HEK293 (cell line): ENCODE data around the genes NPDC1, SAPCD2 and TPRN.

GRCh38 chr9:136997807-136998426, 1.5 kb upstream of the CLIC3 start:
- PRO-cap = no peak
- RRBS, 2 experiments = 81 to 91% methylated on average over 7 of the region's 22 CpGs

GRCh38 chr9:137032867-137033348, 1.0 kb upstream of the FUT7 start:
- PRO-cap = no peak
- RRBS, 2 experiments = no CpG with 5 or more reads among the region's 11 CpGs

- PRO-cap = bidirectional peak, plus-strand start at chr9:137046281, minus-strand start at chr9:137046200
- RRBS, 2 experiments = 1 to 2% methylated on average over 18 to 27 of the region's 45 CpGs
These were observed at the start of gene NPDC1 for GRCh38 chr9:137045969-137046354. NPDC1 (minus strand) TSS chr9:137046177.

GRCh38 chr9:137048438-137049342, 2.7 kb upstream of the NPDC1 start:
- PRO-cap = no peak
- RRBS, 2 experiments = 68 to 72% methylated on average over 7 to 11 of the region's 67 CpGs

DNA sequence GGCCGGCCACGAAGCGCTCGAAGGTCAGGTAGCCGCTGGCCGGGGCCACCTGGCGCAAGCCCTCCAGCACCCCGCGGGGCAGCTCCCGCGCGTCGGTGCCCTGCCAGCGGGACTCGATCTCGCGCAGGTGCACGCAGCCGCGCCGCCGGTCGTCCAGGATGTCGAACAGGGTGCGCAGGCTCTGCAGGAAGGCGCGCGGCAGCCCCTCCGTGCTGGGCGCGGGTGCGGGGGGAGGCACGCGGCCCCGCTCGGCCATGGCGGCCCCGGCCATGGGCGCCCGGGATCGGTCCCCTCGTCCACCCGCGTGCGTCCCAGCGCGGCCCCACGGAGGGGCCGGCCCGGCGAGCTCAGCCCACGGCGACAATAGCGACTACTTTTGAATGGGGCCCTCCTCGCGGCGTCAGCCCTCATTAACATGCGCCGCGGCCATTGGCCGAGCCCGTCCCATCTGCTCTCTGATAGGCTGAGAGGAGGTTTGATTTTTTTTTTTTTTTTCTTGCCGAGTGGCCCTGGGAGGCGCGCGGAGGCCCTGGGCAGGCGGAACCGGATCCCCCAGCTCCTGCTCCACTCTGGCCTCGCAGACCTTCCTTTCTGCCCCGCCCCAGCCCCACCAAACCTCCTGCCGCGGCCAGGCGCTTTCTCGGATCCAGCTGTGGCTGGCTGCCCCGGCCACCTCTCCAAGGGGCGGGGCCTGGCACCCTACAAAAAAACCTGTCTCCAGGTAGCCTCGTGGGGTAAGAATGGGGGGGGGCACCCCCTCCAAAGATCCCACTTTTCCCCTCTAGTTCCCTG, at the start of gene SAPCD2:
SAPCD2 (minus strand) TSS at position 368 of the 792 bp plus-strand sequence.
- PRO-cap = bidirectional peak, plus-strand start at position 145 of the sequence, minus-strand start at position 160 of the sequence; bidirectional peak, plus-strand start at position 514 of the sequence, minus-strand start at position 378 of the sequence
- RRBS, 2 experiments = 1 to 2% methylated on average over 11 of the region's 77 CpGs

DNA sequence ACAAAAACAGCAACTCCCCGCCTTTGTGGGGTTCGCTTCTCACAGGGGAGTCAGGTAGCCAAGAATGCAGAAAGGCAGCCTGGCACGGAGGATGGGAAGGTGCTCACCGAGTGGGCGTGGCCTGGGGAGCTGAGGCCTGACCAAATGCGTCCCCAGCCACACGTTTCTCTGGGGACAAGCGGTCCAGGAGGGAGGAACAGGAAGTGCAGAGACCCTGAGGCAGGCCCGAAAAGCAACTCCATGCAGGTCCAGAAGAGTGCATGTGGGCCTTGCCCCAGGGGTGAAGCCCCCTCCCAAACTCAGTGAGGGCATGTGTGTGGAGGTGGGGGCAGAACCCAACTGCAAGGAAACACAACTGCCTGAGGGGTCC, 2.6 kb upstream of the UAP1L1 start:
- PRO-cap = no peak
- RRBS, 2 experiments = no CpG with 5 or more reads among the region's 9 CpGs

GRCh38 chr9:137082723-137083385, 3.9 kb upstream of the MAN1B1 start:
- PRO-cap = no peak
- RRBS, 2 experiments = 85 to 95% methylated on average over 3 of the region's 14 CpGs

DNA sequence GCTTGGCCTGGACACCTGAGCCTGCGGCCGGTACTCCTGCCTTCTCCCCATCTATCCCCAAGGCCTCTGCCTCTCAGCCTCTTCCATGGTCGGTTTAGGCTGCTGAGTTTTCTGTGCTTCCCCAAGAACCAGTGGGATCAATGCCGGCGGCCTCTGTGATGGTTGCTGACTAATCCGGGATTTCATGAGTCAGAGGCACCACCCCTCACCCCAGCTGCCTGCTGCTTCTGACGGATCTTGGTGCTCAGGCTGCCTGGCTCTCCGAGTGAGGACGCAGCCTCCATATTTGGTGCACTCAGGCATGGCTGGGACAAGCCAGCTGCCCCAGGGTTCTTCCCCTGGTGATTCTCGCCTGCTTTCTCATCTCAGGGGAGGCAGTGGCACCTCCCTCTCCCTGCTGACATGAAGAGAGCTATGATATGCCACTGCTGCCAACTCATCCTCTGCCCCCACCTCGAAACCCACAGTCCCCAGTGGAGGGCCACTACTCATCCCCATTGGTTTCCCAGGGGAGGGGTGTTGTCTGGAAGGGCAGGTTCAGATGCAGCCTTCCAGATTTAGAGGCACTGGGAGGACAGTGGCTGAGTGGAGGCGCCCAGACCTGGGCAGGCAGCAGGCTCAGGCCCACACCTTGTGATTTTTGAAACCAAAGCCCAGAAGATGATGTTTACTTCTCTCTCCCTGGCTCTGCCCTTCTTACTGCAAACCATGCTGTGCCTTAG, 3.2 kb upstream of the MAN1B1 start:
- PRO-cap = no peak
- RRBS, 2 experiments = no CpG with 5 or more reads among the region's 12 CpGs

- PRO-cap = no peak
- RRBS, 2 experiments = 0% methylated on average over 3 of the region's 20 CpGs; no CpG with 5 or more reads in 1 of the 2 experiments
These were observed 9.6 kb upstream of the GRIN1 start for GRCh38 chr9:137129422-137129601.

- PRO-cap = bidirectional peak, plus-strand start at chr9:137201034, minus-strand start at chr9:137200741
- RRBS, 2 experiments = 1 to 2% methylated on average over 50 of the region's 124 CpGs
These were observed at the start of gene TPRN for GRCh38 chr9:137200170-137200897. TPRN (minus strand) TSS chr9:137200741.

DNA sequence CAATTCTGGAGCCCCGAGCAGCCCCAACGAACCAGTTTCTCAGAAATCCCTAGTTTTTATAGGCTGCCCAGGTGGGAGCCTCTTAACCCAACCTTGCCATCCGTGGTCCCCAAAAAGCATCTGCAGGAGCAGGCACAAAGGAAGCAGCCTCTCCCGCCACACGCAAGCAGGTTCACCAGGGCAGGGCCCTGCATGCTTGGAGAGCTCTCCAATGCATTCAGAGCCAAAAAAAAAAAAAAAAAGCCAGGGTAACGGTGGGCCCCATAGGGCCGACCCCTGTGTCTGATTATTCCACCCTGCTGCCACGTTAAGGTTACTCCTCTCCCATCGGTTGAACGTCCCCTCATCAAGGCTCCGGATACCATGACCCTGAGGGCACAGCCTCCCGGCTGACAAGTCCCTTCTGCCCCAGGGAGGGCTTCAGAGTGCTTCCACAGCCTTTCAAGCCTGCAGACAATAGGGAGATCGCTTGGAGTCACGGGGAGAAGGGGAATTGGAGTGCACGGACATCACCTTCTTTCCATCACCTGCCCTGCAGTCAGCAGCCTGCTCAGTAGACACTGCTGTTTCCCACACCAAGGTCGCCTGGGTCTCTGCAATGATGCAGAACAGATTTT, 887 bp upstream of the TPRN start:
- PRO-cap = no peak
- RRBS, 2 experiments = no CpG with 5 or more reads among the region's 16 CpGs

DNA sequence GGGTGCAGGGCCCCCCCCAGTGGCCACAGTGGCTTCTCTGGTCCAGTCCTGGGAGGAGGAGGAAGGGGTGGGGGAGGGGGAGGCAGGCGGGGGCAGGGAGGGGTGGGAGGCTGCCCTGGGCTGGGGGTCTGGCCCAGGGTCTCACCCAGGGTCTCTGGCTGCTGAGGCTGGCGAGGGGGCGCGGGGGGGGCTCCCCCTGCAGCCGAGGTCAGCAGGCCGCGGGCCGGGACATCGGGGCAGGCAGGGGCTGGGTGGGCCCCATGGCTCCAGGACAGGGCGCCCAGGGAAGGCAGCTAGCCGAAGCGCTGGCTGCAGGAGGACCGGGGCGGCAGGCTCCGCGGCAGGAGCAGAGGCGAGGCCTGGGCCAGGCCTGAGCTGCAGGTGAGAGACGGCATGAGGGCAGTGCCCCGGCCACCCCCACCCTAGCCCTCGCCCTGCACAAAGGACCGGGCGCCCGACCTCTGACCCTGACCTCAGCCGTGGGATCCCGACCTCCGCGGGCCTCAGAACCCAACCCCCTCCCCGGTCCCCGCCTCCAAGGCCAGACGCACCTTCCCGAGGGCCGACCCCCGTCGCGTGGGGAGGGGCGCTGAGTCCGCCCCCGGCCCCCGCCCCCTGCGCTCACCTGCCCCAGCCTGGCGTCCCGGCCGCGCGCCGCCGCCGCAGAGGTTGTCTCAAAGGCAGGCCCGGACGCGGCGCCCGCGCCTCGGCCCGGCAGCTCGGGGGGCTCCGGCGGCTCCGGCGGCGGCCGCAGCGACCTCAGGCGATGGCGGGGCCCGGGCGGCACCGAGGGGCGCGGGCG, 475 bp downstream of the RNF208 start:
- PRO-cap = bidirectional peak, plus-strand start at position 677 of the sequence, minus-strand start at position 667 of the sequence
- RRBS, 2 experiments = 24 to 28% methylated on average over 46 of the region's 72 CpGs

DNA sequence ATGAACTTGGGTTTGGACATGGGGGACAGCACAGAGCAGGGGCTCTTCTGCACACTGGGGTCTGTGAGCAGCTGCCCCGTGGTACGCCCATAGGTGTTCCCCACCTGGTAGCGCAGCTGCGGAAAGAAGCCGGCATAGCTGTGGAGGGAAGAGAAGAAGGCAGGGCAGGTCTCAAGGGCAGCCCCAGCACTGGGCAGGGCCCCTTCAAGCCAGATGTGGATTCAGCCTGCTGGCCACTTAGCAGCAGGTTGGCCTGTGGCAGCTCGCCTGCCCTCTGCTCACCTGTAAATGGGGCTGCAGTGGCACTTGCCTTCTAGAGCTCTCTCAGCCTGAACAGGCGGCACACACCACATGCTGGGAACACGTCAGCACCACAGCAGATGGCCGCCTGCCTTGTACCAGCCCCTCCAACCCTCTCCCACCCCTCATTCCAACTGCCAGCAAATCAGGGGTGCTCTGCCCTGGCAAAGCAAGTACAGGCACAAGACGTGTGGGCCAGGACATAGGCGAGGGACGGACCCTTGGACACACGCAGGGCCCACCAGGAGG, 1.8 kb downstream of the FAM166A start:
- PRO-cap = no peak
- RRBS, 2 experiments = no CpG with 5 or more reads among the region's 13 CpGs

GRCh38 chr9:137253891-137254480, 1.1 kb upstream of the NELFB start:
- PRO-cap = no peak
- RRBS, 2 experiments = no CpG with 5 or more reads among the region's 13 CpGs

GRCh38 chr9:137301659-137301934, 474 bp downstream of the NRARP start:
- PRO-cap = bidirectional peak, plus-strand start at chr9:137301811, minus-strand start at chr9:137301791; bidirectional peak, plus-strand start at chr9:137301876, minus-strand start at chr9:137301880
- RRBS, 2 experiments = no CpG with 5 or more reads among the region's 29 CpGs

- PRO-cap = no peak
- RRBS, 2 experiments = 30 to 87% methylated on average over 8 to 10 of the region's 39 CpGs
These were observed 11.5 kb downstream of the EXD3 start for GRCh38 chr9:137411306-137412097.

DNA sequence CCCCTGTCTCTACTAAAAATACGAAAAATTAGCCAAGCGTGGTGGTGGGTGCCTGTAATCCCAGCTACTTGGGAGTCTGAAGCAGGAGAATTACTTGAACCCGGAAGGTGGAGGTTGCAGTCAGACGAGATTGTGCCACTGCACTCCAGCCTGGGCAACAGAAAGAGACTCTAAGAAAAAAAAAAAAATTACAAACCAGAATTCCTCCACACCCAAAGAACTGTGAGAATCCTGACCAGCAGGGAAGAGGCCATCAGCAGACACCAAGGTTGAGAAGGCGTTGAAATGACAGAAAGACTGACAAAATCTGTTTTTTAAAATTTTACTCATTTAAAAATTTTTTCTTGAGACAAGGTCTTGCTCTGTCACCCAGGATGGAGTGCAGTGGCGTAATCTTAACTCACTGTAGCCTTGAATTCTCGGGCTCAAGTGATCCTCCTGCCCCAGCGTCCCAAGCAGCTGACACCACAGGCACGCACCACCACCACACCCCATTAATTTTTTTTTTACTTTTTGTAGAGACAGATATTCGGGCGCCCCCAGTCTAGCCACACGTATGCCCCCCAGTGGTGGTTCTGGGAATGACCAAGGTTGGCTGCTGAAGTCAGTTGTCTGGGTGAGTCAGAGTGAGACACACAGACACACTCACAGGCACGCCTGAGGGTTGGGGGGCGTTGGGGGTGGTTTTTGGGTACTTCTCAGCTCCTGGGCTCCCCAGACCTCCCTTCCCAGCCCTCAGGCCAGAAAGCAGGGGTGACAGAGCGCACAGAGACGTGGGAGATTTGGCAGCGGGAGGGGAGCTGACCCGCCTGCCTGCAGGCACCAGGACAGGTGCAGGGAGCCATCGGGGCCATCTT, 4.0 kb upstream of the ENTPD8 start:
- PRO-cap = no peak
- RRBS, 2 experiments = no CpG with 5 or more reads among the region's 19 CpGs

GRCh38 chr9:137448711-137449597, 7.8 kb upstream of the ENTPD8 start:
- PRO-cap = no peak
- RRBS, 2 experiments = 85 to 88% methylated on average over 12 to 16 of the region's 47 CpGs

- PRO-cap = no peak
- RRBS, 2 experiments = no CpG with 5 or more reads among the region's 22 CpGs
These were observed 8.8 kb upstream of the ENTPD8 start for GRCh38 chr9:137449709-137450547.

DNA sequence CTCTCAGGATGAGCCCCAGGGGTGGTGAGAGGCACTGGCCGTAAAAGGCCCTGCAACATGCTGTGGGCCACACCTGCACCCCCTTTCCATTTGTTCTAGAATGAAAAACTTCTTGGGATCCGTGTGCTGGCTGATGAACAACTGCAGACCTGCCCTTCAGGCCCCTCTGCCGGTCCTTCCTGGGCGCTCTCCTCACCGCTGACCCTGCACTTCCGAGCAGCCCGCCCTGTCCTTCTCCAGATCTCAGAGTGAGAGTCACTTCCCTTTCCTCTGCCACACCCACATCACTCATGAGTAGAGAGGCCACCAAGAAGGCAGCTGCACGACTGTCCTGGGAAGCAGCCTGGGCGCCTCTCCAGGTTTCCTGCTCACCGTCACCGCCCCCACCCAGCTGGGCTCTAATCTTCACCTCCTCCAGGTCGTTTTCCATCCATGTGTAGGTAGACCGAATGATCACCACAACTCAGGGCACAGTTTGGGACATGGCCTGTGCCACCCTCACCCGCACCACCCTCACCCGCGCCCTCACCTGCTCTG, 35.0 kb upstream of the NSMF start:
- PRO-cap = no peak
- RRBS, 2 experiments = no CpG with 5 or more reads among the region's 16 CpGs